Measurements from ENCODE around the genes AMY1B, TMEM167B and CFAP276.

- PRO-cap, 6 experiments = peak in 1 of 6 experiments; most common plus-strand start chr1:100529137 (in 1)
- RAMPAGE, long total RNA, 2 experiments = no peak in any of the 2 experiments
- RRBS = no CpG with 5 or more reads among the region's 2 CpGs
These were observed 9.0 kb upstream of the GPR88 start for GRCh38 chr1:100528880-100529426.

DNA sequence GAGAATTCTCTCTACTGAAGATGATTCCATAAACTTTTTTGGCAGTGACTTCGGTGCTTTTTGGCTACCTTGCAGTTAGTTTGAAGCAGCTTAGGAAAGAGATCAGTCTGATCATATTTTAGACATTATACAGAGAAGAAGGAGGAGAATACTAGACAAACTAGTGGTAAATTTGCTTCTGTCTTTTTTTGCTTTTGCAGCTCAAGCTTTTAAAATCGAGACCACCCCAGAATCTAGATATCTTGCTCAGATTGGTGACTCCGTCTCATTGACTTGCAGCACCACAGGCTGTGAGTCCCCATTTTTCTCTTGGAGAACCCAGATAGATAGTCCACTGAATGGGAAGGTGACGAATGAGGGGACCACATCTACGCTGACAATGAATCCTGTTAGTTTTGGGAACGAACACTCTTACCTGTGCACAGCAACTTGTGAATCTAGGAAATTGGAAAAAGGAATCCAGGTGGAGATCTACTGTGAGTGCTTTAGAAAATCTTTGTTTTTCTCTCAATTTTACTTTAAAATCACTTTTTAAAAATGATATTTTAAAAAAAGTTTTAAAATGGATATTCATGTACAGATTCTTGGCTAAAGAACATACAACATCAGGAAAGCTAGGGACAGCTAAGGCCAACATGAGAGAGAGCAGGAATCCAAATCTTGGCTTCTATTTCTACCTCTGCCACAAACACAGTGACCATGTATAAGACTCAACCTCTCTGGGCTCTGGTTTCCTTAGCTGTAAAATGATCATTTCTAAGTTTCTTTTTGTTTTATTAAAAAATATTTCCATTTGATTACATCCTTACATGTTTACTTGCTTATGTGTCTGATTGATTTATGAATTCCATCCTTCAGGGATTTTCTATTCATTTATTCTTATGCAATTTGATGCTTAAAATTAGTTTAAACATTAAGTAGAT lies 995 bp downstream of the VCAM1 start:
- PRO-cap, 6 experiments = no peak in any of the 6 experiments
- RAMPAGE, long total RNA, 2 experiments = no peak in any of the 2 experiments
- RRBS = no CpG with 5 or more reads among the region's 6 CpGs

- PRO-cap, 6 experiments = no peak in any of the 6 experiments
- RAMPAGE, long total RNA, 2 experiments = no peak in any of the 2 experiments
- RRBS = no CpG with 5 or more reads among the region's 4 CpGs
These were observed 65.9 kb downstream of the VCAM1 start for GRCh38 chr1:100785425-100785914.

- PRO-cap, 6 experiments = no peak in any of the 6 experiments
- RAMPAGE, long total RNA, 2 experiments = no peak in any of the 2 experiments
- RRBS = no CpG with 5 or more reads among the region's 3 CpGs
These were observed 32.2 kb downstream of the SLC30A7 start for GRCh38 chr1:100928056-100928621.

GRCh38 chr1:101111704-101112569 lies 86.4 kb upstream of the DPH5 start:
- PRO-cap, 6 experiments = peak in 2 of 6 experiments; most common plus-strand start chr1:101112552 (in 1); most common minus-strand start chr1:101112207 (in 2)
- RAMPAGE, long total RNA, 2 experiments = no peak in any of the 2 experiments
- RRBS = no CpG with 5 or more reads among the region's 7 CpGs

- PRO-cap, 6 experiments = peak in 2 of 6 experiments; most common plus-strand start chr1:101150498 (in 2); most common minus-strand start chr1:101150442 (in 2)
- RAMPAGE, long total RNA, 2 experiments = no peak in any of the 2 experiments
- RRBS = no CpG with 5 or more reads among the region's 9 CpGs
These were observed 86.3 kb upstream of the S1PR1 start for GRCh38 chr1:101150335-101151111.

GRCh38 chr1:101409948-101410904 lies 173.4 kb downstream of the S1PR1 start:
- PRO-cap, 6 experiments = peak in 1 of 6 experiments; most common plus-strand start chr1:101410566 (in 1)
- RAMPAGE, long total RNA, 2 experiments = no peak in any of the 2 experiments
- RRBS = no CpG with 5 or more reads among the region's 3 CpGs

DNA sequence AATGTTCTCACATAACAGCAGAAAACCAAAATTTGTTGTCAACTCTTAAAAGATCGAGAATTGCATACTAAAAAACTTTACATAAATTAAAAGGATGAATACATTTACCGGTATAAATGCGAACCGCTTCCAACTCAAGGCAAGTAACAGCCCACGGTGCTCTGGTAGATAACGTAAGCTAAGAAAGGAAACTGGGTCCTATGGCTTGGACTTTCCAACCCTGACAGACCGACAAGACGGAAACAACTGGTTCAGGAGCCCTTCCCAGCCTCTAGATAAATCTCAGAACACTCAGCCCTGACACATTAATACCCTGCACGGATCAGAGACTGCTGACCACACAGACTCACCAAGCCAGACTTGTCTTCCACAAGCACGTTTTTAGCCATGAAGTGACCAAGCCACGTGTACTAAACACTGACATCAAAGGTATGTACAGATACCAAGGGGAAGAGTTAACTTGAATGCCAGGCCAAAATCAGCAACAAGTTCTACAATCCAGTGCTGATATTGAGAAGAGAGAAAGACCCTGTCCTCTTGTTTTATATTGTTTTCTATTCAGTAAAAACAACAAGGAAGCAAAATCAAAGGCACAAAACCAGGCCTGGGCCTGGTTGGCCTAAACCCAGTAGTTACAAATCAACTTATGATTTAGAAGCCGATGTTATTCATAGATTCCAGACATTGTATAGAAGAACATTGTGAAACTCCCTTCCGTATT lies at the start of gene AMY1B:
Gene AMY1B (minus strand): TSS at position 277 of the 721 bp plus-strand sequence.
- PRO-cap, 6 experiments = no peak in any of the 6 experiments
- RAMPAGE, long total RNA, 2 experiments = no peak in any of the 2 experiments
- RRBS = no CpG with 5 or more reads among the region's 13 CpGs

DNA sequence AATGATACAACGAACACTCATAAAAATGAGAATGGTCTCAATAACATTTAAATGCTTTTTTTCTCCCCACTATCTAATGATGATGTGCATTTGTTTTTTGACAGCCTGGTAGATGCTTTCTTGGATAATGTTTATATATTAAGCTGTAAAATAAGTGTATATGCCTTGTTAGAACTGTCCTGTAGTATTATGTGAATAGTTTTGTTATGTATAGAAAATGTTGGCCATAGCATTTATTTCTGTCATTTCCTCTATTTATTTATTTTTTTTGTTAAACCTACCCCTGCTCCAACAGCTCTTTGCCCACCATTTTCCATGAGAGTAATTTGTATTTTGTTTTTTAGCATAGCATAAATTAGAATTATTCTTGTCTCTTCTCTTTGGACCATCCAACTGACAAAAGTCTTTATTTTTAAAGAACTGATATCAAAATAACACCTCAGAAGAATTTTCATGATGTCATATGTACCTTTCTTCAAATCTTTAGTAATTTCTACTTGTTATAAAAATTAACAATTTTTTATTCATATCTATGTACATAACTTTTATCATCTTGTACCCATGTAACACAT lies 663.1 kb downstream of the AMY1C start:
- PRO-cap, 6 experiments = no peak in any of the 6 experiments
- RAMPAGE, long total RNA, 2 experiments = no peak in any of the 2 experiments
- RRBS = no CpG with 5 or more reads among the region's 1 CpG

DNA sequence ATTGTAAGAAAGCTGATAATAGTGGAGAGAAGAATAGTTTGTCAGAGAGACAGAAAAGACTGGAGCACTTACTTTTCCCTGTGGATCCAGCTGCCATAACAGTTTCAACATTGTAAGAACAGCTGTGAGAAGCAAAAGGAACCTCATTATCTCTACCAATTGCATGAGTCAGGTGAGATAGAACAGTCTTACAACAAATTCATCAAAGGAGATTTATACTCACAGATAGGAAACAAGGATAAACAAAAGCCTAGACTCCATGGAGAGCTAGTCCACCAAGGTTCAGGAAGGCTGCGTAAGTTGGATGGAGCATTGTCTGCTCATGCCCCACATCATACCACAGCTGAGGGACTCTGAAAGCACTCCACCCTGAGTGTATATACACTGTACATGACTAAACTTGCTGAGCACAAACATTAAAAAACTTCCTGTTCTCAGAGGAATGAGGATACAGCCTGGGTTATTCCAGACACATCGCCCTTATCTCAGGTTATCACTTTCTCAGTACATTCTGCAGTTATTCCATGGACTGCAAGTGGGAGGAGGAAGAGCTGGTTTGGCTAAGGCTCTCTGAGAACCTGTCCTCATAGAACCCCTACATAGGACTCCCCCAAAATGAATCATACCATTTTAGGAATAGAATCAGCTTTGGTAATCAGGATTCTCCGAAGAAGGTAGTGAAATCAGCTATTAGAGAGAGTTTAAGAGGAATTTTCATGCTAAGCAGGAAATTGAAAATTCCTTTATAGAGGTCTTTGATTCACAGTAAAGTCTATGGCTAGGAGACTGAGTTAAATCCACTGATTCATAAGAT lies 58.0 kb upstream of the PRMT6 start:
- PRO-cap, 6 experiments = no peak in any of the 6 experiments
- RAMPAGE, long total RNA, 2 experiments = no peak in any of the 2 experiments
- RRBS = no CpG with 5 or more reads among the region's 3 CpGs

- PRO-cap, 6 experiments = no peak in any of the 6 experiments
- RAMPAGE, long total RNA, 2 experiments = no peak in any of the 2 experiments
- RRBS = no CpG with 5 or more reads among the region's 15 CpGs
These were observed 1.2 kb downstream of the NTNG1 start for GRCh38 chr1:107141803-107142659.

DNA sequence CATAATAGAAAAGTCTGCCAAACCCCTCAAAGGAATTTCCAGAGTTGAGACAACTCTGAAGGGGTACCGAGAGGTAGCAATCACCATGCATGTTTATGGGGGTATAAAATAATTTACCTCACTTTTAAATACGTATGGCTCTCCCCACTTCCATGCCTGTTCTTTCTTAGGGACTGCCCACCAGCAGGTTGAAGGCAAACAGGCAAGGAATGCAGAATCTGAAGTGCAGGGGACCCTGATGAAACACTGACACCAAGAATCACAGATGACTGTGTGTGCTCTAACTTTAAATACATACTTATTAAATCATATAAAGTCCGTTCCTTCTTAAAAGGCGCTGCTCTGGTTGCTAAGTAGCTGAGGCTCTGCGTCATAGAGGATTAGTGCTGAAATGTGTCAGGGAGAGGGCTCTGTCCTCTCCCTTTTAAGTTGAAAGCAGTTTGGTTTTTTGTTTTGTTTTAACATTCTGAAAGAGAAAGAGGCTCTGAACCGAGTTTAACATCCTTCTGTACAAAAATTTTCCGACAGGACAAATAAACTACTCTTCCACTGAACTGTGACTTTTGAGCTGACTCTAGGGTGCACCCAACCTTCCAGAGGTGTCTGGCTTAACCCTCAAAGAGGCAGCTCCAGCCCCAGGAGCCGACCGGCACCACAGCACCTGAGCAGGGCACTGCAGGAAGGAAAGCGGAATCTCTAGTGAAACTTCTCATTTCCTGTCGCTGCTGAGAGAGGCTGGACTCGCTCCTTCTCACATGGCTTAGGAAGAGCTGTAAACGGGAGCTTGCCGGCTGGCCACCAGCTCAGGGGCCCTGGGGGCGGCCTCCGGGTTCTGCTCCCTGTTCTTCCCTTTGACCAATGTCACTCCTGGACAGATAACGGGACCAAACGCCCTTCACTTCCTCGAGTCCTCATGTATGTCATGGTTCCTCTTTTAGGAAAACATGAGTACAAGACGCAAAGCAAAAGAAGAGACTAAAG lies 1.4 kb downstream of the VAV3 start:
- PRO-cap, 6 experiments = peak in 5 of 6 experiments; most common plus-strand start position 766 of the sequence (in 3); most common minus-strand start position 675 of the sequence (in 5)
- RAMPAGE, long total RNA, 2 experiments = no peak in any of the 2 experiments
- RRBS = 6% methylated on average over 3 of the region's 20 CpGs

- PRO-cap, 6 experiments = no peak in any of the 6 experiments
- RAMPAGE, long total RNA, 2 experiments = no peak in any of the 2 experiments
- RRBS = no CpG with 5 or more reads among the region's 6 CpGs
These were observed 1.0 kb downstream of the PRPF38B start for GRCh38 chr1:108693239-108693453.

DNA sequence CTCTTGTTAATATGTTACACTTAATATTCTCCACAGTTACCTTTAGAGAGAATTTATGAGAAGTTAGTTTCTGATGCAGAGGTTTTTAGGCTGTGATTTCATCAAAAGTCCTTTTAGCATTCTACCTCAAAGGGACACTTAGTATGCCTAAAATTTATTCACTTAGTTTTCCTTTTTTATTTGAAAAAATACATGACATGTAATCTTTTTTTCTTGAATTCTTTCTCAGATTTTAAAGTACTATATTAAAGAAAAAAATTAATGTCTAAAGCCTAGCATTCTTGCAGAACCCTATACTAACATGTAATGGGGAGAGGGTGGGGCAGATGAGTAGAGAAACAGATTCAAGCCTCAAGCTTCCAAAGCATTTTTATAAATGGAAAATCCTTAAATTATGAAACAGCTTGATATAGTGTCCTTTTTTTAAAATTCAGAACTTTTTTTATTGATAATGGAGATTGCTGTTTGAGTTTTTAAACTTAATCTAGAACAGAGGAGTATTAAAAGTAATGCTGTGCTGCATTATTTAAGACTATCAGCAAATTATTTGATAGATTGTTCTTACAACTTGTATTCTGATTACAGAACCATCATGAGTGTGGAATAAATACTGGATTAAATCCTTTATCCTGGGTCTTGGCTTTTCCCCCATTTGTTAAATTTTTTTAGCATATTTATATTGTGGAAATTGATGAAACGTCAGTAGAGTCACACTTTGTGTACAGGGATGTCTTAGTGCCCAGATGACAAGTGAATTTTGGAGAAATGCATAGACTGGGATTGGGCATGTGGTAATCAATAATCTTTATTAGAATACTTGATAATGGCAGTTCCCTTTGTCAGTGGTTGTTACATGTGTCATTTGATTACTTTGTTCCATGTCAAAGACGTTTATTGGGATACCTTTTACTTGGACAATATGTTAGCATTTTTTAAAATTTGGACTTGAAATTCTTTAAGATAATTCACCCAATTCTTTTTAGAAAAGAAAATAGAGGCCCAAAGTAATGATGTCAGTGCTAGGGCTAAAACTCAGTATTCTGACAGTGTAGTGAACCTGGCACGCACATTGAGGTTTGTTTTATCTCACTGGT lies 8.8 kb downstream of the PRPF38B start:
- PRO-cap, 6 experiments = no peak in any of the 6 experiments
- RAMPAGE, long total RNA, 2 experiments = no peak in any of the 2 experiments
- RRBS = no CpG with 5 or more reads among the region's 3 CpGs

DNA sequence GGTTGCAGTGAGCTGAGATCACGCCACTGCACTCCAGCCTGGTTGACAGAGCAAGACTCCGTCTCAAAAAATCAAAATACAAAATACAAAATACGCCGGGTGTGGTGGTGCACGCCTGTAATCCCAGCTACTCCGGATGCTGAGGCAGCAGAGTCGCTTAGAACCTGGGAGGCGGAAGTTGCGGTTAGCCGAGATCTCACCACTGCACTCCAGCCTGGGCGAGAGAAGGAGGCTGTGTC lies 9.3 kb upstream of the FNDC7 start:
- PRO-cap, 6 experiments = no peak in any of the 6 experiments
- RAMPAGE, long total RNA, 2 experiments = no peak in any of the 2 experiments
- RRBS = no CpG with 5 or more reads among the region's 11 CpGs

GRCh38 chr1:108962441-108962637 lies 945 bp downstream of the CLCC1 start:
- PRO-cap, 6 experiments = no peak in any of the 6 experiments
- RAMPAGE, long total RNA, 2 experiments = no peak in any of the 2 experiments
- RRBS = no CpG with 5 or more reads among the region's 3 CpGs

GRCh38 chr1:109090481-109091511 lies at the start of gene TMEM167B:
TMEM167B (plus strand) TSS chr1:109090764.
- PRO-cap, 6 experiments = peak in 6 of 6 experiments; most common plus-strand start chr1:109090773 (in 6); most common minus-strand start chr1:109090682 (in 5)
- RAMPAGE, long total RNA, 2 experiments = start-site peak on the plus strand in 2 of 2 experiments, at chr1:109090757-109090788 at its widest, 228 to 361 reads per replicate
- RRBS = under 1% methylated on average over 17 of the region's 57 CpGs

DNA sequence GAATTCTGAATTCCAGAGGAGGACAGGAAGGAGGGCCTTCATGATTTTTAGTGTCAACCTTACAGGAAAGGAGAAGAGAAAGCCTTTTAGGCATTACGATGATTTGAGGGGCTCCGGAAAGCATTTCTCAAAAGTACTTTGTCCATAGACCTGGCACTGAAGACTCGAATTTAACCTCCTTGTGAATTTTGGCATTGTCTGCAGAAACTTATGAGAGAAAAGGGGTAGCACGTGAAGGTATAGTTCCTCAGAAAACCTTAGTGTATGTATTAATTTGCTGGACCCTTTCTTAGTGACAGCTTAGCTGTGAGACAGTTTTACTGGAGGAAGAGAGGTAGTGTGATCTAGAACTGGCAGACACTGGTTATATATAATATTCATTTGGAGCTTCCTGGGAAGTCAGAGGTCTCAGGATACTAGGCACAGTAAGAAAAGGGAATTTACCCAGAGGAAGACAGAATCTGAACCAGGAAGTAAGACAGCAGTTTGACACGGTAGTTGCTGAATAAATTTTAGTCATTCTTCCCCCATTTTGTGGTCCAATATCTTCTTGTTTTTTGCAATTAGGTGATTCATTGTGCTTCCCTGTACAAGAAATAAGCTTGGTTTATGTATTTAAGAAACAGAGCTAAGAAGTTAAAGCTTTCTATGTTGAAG lies 1.1 kb downstream of the TMEM167B start:
- PRO-cap, 6 experiments = no peak in any of the 6 experiments
- RAMPAGE, long total RNA, 2 experiments = no peak in any of the 2 experiments
- RRBS = no CpG with 5 or more reads among the region's 5 CpGs

DNA sequence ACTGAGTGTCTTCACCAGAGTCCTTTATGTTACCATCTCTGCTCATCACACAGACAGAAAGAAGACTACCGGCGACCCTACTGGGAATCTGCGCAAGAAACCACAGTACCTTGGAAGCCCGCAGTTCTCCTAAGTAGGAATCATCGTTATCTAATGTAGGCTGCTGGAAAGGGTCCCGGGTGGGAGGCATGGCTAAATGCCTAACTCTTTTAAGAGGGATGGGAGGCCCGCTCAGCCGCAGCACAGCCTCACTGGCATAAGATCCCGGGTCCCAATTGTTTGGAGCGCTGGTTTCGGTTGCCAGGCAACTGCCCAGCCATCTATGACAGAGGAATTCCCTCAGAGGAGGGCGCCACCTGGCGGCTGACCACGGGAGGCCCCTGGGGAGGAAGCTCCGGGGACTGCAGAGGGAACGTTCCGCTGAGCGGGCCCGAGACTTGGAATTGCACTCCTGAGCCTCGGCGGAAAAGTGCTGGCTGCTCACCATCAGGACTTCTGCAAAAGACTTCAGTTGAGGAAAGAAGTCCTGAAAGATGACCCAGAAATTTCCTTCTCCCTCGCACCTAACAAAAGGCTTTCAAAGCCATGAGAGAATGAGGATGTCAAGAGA lies at the start of gene CFAP276:
Gene CFAP276 (minus strand): TSS at position 258 of the 610 bp plus-strand sequence.
- PRO-cap, 6 experiments = peak in 3 of 6 experiments; most common plus-strand start position 413 of the sequence (in 2); most common minus-strand start position 273 of the sequence (in 1)
- RAMPAGE, long total RNA, 2 experiments = no peak in any of the 2 experiments
- RRBS = 10% methylated on average over 9 of the region's 22 CpGs

GRCh38 chr1:109134345-109134857 lies 20.5 kb downstream of the ELAPOR1 start:
- PRO-cap, 6 experiments = no peak in any of the 6 experiments
- RAMPAGE, long total RNA, 2 experiments = no peak in any of the 2 experiments
- RRBS = no CpG with 5 or more reads among the region's 7 CpGs